Cardiac ventricle fibroblast (primary cell): ENCODE results near the genes ZNF595, SLC49A3 and FGFRL1.

GRCh38 chr4:53228-53624, at the start of gene ZNF595:
TSS of gene ZNF595 (plus strand) at chr4:53321.
- RAMPAGE, long total RNA, result no peak

GRCh38 chr4:125147-125731, 938 bp downstream of the ZNF718 start:
- RAMPAGE, long total RNA, result no peak

DNA sequence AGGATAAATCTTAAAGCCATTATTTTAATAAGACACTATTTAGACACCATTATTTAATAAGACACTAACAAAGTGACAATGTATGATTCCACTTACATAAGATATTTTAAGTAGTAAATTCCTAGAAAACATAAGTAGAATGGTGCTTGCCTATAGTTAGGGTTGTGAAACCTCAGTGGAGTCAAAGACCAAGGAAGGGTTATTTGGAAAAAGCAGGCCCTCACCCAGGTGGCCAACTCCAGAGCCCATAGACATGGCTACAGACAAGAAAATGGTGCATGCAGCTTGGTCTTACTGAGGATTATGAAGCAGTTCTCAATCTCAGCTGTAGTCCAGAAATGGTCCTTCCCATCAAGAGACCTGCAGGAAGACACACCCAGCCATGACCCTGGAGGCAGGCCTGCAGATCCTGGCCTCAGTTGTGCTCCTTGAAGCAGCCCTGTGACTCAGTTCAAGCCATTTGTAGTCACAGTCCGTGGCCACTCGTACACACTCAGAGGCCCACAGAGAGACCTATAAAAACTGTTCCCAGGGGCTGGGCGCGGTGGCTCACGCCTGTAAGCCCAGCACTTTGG, 31.5 kb downstream of the ZNF721 start:
- RAMPAGE, long total RNA, result no peak

GRCh38 chr4:674794-675579, 645 bp downstream of the MYL5 start:
- RAMPAGE, long total RNA, result no peak

- RAMPAGE, long total RNA, result no peak
These were observed 3.5 kb downstream of the MYL5 start for GRCh38 chr4:677849-678321.

DNA sequence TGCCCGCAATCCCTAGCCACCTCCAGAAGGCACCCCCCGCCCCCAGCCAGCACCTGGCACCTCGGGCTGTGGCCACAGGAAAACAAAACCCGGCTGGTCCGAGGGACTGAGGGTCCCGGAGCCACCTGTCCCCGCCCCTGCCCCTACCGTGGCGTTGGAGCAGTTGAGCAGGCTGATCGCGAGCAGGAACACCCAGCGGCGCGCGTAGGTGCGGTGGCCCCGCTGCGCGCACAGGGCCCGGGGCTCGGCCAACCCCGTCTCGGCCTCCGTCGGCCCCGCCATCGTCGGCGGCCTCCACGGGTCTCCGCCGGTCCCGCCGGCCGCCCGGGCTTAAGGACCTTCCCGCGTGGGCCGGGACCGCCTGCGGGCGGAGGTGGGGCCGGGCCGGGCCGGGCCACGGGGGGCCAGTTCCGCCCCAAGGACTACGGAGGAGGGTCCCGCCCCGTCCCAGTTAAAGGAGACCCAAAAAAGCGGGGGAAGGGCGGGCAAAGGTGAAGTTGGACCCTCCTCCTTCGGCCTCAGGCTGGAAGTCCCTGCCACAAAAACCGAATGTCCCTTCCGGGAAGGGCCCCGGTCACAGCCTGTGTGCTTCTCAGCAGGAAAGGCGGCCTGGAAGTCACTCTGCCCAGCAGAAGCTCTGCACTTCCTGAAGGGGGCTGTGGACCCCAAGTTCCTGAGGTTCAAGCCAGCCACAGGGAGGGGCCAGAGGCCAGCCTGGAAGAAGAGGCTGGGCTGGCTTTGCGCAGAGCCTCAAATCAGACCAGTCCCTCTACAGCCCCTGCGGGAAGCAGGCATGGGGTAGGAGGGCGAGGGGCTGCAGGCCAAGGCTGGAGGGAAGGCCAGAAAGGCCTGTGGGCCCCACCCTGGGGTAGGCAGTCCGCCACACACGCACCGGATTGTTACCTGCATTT, at the start of gene SLC49A3:
Gene SLC49A3, minus strand, starts transcription at position 306 of the 911 bp plus-strand sequence.
- RAMPAGE, long total RNA, result no peak

GRCh38 chr4:752150-752829, 46.7 kb downstream of the PCGF3 start:
- RAMPAGE, long total RNA, result no peak

GRCh38 chr4:762366-763285, 57.0 kb downstream of the PCGF3 start:
- RAMPAGE, long total RNA, result no peak

DNA sequence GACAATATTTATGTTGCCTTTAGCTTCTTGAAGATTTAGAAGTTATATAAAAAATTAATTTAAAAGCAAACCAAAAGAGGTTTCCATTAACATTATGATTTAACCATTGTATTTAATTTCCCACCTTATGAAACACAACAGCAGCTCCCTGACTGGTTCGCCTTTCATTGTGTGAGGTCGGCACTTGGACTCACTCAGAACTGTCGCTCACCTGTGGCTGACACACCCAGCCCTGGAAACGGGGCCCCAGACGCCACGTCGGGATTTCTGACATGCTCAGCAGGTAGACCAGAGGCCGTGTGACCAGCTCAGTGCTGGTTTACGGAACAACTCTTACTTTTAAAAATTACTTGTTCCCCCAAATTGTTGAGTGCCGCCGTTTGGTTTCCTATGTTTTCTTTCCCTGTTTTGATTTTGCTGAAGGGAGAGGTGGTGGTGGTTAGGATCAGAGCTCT, 59.4 kb downstream of the CPLX1 start:
- RAMPAGE, long total RNA, result no peak

GRCh38 chr4:767901-768828, 57.8 kb downstream of the CPLX1 start:
- RAMPAGE, long total RNA, result no peak

GRCh38 chr4:780584-781516, 45.1 kb downstream of the CPLX1 start:
- RAMPAGE, long total RNA, result no peak

DNA sequence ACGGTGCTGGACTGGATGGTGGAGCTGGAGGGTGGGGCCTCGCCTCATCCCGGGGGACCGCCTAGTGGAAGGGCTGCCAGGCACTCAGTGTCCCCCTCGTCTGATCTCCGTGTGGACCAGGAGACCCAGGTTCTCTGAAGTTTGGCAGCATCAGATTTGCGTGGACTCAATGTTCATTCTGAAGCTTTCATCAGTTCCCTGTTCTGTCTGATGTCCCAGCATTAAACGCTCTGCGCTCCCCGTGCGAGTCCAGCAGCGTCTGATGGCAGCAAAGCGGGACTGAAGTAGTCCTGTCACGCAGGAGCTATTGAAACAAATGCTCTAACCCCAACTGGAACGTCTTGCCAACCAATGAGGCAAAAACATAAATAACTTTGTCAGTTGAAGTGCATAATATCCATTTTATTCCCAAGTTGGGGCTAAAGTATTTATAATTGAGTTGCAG, 7.1 kb downstream of the CPLX1 start:
- RAMPAGE, long total RNA, result no peak

DNA sequence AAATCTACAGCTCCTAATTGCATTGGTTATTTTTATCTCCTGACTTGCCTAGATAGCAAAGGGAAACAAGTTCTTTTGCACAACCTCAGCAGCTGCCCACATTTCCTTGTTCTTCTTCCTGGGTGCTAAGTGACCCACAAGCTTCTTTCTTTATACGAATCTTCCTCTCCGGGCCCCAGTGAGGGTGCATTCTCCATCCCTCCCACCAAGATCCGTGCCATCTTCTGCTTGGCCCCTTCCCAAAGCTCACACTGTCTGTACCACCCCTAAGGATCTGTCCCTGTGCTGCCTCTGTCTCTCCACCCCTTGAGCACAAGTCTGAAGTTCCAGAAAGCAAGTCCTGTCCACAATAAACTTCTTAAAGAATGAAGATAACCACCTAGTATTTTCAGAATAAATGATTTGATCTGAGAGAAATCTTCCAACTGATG, 1.8 kb downstream of the GAK start:
- RAMPAGE, long total RNA, result no peak

DNA sequence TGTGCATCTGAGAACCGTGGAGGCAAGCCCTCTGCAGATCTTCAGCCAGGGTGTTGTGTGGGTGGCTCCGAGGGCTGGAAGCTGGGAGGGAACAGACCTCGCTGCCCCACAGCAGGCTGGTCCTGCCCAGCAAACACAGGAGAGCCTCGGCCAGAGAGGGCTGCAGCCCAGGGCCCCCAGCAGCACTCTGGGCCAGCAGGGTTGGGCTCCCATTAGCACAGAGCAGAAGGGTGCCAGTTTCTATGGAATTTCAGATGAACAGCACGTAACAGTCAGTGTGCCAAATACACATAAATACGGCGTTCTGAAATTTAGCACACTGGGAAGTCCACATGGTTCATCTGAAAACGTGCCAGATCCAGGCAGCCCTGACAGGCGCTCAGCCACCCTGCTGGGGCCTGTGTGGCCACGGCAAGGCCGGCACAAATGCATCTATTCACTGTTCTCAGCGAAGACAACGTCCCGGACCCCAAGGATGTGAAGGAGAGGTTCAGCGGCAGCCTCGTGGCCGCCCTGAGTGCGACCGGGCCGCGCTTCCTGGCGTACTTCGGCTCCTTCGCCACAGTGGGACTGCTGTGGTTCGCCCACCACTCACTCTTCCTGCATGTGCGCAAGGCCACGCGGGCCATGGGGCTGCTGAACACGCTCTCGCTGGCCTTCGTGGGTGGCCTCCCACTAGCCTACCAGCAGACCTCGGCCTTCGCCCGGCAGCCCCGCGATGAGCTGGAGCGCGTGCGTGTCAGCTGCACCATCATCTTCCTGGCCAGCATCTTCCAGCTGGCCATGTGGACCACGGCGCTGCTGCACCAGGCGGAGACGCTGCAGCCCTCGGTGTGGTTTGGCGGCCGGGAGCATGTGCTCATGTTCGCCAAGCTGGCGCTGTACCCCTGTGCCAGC, 15.7 kb downstream of the DGKQ start:
- RAMPAGE, long total RNA, result no peak

DNA sequence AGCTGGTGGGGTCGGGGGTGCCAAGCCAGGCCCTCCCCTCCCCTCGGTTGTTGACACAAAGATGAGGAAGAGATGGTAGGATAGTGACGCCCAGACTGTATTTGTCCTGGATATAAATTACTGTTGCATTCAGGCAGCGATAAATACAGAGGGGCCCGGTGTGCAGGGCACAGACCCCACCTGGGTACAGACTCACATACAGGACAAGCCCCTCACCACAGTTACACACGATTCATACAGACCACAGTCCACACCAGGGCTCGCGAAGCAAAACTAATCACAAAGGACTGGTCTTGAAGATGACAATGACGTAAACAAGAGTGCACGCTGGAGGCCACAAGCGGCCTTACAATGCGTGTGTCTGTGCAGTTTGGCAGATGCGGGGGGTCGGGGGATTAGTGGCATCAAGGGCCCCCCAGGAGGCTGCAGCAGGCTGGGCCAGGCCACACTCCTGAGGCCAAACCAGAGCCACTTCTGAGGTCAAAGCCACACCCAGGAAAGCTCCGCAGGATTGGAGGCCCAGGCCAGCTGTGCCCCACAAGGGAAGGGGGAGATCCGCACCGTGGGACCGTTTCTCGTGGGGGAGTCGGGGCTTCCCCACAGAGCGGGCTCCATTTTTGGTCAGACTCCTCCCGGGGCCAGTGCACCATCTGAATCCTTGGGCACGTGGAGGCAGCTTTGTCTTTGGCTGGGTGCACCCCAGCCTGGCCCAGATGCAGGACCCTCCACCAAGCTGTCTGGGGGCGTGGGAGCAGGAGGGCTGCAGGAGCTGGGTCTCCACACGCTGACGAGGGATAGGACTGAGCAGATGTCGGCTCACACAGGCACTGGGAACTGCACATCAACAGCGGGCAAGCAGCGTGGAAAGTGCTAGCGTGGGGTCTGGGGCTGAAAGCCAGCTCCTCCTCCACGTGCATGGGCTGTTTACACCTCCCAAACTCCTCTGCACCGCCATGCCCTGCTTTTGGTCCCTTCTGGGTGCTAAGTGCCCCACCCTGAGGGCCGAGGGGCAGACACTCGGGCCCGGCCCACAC, 14.2 kb downstream of the DGKQ start:
- RAMPAGE, long total RNA, result no peak

GRCh38 chr4:1001977-1002200, 8.7 kb upstream of the SLC26A1 start:
- RAMPAGE, long total RNA, result no peak

DNA sequence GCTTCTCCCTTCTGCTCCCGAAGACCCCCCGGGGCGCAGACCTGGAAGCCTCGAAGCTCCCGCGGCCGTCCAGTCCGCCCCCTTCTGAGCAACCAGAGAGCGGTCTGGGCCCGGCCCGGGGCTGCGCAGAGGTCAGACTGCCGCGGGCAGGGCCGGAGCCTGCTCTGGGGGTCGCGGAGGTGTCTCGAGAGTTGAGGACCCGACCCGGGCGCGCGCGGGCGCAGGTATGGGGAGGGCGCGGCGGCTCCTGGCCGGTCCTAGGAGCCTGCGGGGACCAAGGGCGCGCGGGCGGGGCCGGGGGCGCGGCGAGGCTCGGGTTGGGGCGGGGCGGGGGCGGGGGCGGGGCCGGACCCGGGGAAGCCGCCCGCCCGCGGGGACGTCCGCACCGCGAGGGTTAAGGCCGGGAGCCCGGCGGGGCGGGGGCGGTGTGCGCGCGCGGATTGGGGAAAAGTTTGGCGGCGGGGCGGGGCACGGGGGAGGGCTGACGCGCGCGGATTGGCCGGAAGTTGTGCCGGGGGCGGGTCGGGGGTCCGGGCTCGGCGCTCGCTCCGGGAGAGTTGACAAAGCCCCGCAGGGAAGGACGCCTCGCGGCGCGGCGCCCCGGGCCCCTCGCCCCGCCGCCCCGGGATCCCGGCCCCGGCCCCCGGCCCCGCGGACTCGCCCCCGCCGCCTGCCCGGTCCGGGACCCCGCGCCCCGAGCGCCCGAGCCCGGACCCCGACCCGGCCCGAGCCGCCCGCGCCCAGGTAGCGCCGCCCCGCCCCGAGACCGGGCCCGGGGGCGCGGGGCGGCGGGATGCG, at the start of gene FGFRL1:
Gene FGFRL1, plus strand, starts transcription at position 554 of the 798 bp plus-strand sequence.
- RAMPAGE, long total RNA, result no peak

DNA sequence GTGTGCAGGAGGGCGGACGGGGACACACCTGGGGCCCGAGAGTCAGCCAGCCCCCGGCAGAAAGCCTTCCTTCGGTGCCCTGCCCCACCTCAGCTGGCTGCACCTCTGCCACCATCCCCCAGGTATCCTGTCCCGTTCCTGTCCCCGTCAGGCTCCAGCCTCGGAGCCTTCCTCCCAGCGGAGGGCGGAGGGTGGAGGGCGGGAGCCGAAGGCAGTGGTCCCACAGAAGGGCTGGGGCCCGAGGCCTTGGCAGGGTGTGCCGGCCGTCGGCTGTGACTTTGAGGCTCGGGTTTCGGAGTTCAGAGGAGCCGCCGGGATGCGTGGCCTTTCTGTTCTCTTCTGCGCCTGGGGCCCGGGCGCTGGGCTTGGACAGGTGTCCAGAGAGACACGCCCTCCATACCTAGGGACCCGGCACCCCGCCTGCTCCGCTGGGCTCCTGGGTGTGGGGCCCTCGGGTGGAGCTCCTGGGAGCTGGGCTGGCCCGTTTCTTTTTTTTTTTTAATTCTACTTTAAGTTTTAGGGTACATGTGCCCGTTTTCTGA, 11.2 kb downstream of the FGFRL1 start:
- RAMPAGE, long total RNA, result no peak

- RAMPAGE, long total RNA, result no peak
These were observed 13.2 kb downstream of the SPON2 start for GRCh38 chr4:1158949-1159740.

GRCh38 chr4:1172232-1172454, 240 bp downstream of the SPON2 start:
- RAMPAGE, long total RNA, result no peak